Ishikawa (cell line): ENCODE results near the gene GCG.

- RRBS, result no CpG with 5 or more reads among the region's 3 CpGs
Observed at GRCh38 chr2:161741272-161741471, 117.0 kb downstream of the SLC4A10 start.

GRCh38 chr2:162013415-162014133 is 60.4 kb downstream of the DPP4 start:
- RRBS, result no CpG with 5 or more reads among the region's 8 CpGs

- RRBS, result no CpG with 5 or more reads among the region's 4 CpGs
Observed at GRCh38 chr2:162063749-162064423, 10.1 kb downstream of the DPP4 start.

DNA sequence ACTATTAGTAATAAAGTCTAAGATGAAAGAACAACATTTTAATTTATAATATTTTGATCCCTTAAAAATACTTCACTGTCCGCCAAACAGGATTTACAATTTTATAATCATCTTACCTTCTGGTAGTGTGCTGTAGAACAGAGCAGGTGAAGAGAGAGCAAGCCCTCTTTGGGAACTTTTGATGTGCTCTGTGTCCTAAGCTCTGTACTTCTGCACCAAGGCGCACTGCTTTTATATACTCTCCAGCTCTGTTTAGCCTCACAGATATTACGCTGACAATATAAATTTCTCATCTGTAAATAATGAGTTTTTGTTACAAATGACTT is at the start of gene GCG:
TSS of gene GCG (minus strand) at position 206 of the 326 bp plus-strand sequence.
- RRBS, result no CpG with 5 or more reads among the region's 3 CpGs

DNA sequence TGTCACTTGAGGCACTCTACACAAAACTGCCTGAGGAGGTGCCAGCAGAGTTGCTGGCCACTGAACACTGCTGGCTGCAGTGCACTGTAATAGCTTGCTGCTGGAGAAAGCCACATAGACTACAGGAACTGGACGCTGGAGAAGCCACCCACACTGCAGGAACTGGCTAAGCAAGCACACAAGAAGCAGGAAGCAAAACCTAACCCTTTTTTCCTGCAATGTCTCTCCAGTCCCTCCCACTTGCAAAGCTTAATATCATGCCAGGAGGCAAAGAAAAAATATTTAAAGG is 18.4 kb upstream of the FAP start:
- RRBS, result no CpG with 5 or more reads among the region's 1 CpG

- RRBS, result no CpG with 5 or more reads among the region's 12 CpGs
Observed at GRCh38 chr2:164013939-164014947, 278.4 kb upstream of the FIGN start.

- RRBS, result no CpG with 5 or more reads among the region's 4 CpGs
Observed at GRCh38 chr2:164015258-164015765, 279.5 kb upstream of the FIGN start.

- RRBS, result no CpG with 5 or more reads among the region's 7 CpGs
Observed at GRCh38 chr2:164694237-164694817, 73.0 kb upstream of the GRB14 start.

DNA sequence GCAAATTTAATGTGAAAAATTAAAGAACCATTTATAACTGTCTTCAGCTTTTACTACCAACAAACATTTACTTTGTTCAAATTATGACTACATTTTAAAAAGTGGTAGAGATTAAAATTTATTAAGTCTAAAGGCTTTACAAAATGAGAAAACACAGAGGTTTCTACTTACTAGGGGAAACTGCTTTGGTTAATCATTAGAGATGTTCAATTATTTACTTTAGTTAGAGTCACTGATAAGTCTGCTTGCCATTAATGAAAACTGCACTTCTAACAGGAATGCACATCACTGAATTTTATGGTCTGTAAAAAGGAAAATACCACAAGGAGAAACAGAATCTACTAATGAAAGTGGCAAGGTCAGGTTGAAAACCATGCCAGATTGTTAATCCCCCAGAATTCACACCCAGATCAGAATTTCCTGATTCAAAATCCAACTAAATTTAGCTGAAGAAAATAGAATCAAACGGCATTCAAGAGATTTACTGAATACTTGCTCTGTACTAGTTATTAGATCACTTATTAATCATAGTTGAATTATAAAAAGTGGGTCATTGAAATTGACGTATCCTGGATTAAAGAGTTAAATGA is 90.5 kb upstream of the GRB14 start:
- RRBS, result no CpG with 5 or more reads among the region's 2 CpGs

- RRBS, result no CpG with 5 or more reads among the region's 1 CpG
Observed at GRCh38 chr2:164783403-164783723, 58.3 kb downstream of the COBLL1 start.

DNA sequence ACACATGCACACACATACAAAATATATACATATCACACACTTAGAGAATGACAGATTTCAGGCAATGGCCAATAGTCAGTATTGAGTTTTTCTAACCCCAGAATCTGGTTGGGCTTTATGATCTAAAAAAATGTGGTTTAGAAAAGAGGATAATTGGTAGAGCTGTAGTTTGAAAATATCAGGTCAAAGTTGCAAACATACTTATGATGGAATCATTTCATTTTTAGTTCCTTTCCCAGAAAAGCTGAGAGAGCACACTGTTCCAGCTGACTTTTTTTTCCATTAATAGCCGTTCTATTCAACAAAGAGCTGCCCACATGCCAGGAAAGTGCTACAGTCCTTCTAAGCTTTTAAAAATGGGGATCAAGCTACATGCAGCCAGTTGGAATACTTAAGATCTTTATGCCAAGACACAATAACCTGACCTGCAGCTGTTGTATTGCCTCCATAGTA is 111.6 kb downstream of the GALNT3 start:
- RRBS, result no CpG with 5 or more reads among the region's 1 CpG

- RRBS, result no CpG with 5 or more reads among the region's 1 CpG
Observed at GRCh38 chr2:166090502-166090762, 37.4 kb downstream of the SCN1A start.

DNA sequence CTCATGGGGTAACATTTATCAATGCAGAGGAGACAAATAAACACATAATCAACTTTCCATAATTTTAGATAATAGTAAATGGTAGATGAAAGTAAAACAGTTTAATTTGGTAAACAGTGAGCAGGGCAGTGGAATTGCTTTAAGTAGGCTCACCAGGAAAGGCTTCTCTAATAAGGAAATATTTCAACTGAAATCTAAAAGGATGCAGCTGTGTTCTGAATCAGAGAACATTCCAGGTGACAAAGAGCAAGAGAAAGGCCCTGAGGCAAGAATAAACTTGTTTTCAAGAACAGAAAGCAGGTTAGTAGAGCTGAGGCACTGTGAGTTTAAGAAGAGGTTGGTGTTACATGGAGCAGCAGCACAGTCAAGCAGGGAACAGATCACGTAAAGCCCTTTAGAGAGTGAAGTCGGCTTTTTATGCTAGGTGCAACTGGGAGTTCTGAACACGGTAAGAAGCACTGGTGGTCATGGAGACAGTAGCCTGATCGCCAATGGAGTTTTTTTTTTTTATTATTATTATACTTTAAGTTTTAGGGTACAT is 57.0 kb upstream of the SCN1A start:
- RRBS, result no CpG with 5 or more reads among the region's 4 CpGs

- RRBS, result no CpG with 5 or more reads among the region's 6 CpGs
Observed at GRCh38 chr2:167186863-167187689, 105.7 kb upstream of the B3GALT1 start.

DNA sequence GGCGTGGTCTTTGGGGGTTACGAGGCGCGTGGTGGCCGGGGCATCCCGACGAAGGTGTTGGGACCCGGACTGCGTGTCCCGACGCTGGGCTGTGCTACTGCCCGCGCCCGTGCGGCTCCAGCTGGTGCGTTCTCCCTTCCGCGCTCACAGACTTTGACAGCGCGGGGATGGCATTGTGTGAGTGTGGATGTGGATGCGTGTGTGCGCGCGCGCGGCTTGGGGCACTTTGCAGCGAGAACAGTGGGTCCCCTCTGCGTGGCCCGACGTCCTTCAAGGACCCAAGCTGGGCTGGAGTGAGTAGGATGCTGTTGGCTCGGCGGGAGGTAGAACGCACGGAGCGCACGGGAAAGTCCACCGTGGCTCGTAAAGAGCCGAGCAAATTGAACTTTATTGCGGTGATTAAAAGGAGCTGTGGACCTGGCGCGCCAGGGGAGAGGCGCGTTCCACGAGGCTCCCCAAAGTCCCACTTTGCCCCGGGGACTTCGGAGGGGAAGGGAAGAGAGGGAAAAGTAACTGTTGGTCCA is 640 bp downstream of the B3GALT1 start:
- RRBS, result 1% methylated on average over 5 of the region's 47 CpGs

GRCh38 chr2:167438065-167438604 is 145.3 kb downstream of the B3GALT1 start:
- RRBS, result no CpG with 5 or more reads among the region's 2 CpGs

DNA sequence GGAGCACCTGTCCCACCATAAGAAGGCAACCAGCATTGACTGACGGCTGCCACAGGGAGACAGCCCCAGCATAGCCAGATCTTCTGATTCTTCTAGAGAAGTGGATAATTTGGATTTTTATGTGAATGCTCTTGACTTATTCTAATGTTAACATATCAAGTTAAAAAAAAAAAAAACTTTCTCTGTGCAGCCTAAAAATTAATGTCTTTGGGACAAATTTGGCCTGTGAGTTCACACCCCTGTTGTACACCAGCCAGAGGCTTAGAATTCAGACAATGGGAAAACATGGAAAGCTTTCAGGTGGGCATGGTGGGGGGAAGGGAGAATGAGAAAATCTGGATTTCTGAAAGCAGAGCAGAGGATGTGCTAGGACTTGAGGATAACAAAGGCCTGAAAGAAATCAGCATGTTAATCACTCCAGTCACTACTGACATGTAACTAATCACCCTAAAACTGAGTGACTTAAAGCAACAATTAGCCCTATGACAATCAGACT is 163.5 kb downstream of the STK39 start:
- RRBS, result no CpG with 5 or more reads among the region's 1 CpG

DNA sequence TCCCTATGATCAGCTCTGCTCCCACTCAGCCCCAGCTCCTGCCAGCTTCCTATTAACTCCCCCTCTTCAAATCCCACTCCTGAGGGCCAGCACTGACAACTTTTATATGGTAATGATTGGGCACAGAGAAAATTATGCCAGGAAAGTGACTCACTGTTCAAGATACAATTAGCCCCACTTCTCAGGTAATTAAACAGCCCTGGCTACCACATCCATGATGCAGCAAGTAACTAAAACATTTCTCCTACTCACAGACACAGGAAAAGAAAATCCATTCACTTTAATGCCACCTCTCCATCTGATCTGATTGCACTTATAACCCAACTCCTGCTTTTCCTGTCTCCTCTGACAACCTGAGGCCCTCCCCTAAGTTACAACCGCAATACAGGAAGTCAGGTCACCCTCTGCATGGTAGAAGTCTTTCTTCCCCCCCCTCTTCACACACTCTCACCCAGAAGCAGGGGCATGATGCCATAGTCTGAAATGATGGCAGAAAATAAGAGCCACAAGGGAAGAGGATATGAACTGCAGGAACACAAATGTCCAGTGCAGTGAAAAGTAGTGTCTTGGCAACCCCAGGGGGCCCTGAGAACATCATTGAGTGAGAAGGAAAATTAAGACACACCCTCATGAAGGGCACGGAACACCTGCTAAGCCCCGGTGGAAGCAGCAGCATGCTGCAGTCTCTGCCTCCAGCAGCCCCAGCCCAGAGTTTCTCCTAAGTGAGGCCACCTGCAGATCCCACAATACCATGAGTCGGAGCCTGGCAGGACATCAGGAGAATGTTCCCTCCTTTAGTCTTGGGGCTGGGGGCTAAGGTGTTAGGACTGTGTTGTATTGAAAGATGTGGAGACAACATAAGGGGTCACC is 54.3 kb downstream of the STK39 start:
- RRBS, result no CpG with 5 or more reads among the region's 4 CpGs

DNA sequence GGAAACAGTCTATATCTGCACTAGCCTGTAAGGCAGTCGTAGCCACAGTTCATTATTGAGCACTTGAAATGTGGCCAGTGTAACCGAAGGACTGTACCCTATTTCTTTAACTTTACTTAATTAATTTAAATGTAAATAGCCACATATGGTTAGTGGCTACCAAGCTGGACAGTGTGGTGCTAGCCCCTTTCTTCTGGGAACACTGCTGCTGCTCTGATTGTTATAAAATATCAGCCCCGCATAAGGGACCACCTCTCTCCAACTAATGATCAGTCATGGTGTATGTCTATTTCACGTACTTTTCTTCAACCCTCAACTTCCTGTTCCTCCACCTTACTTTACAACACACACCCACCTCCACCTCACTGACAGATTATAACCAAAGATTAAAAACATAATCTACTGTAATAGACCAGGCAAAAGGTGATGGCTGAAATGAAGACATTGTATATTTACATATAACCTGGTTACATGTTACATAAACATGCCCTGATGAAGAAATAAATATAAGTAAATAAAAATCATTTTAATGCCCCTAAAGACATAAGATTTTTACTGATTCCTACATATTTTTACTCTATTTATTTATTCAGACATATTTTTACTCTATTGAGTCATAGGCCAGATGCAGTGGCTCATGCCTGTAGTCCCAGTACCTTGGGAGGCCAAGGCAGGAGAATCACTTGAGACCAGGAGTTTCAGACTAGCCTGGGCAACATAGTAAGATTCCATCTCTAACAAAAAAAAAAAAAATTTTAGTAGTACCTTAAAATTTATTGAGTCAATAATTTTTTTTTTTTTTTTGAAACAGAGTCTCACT is 12.9 kb downstream of the STK39 start:
- RRBS, result no CpG with 5 or more reads among the region's 4 CpGs